CD14-positive monocyte (primary cell): Measurements from ENCODE around the gene TFPI.

DNA sequence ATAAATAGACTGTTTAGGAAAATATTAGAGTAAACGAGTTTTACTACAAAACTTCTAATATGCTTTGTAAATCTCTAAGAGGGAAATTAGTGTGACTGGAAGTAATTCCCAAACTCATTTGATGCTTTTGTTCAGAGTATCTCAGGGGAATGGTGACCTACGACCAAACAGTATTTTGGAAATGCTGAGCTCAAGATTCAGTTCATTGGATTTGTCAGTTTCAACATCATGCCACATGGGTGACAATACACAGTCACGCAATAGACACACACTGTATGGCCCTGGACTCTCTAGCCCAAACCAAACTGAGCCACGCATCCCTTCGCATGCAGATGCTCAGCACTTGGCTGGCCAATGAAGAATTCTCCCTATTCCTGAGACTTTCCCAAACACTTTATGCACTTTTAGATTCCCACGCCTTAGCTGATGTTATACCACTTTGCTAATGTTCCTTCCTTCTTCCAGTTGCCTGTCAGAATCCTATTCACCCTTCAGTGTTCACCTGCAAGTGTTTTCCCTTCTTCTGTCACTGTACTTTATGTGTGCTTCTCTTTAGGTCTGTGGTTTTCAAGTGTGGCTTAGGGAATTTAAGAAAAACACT is 10.0 kb downstream of the PDE1A start:
- CAGE, long polyA plus RNA: no peak

- CAGE, long polyA plus RNA: no peak
Measured at GRCh38 chr2:182973923-182974911, 64.0 kb downstream of the NCKAP1 start.

GRCh38 chr2:183078114-183078568 is 406 bp upstream of the DUSP19 start:
- CAGE, long polyA plus RNA: no peak

- CAGE, long polyA plus RNA: no peak
Measured at GRCh38 chr2:184425489-184425813, 172.9 kb upstream of the ZNF804A start.

DNA sequence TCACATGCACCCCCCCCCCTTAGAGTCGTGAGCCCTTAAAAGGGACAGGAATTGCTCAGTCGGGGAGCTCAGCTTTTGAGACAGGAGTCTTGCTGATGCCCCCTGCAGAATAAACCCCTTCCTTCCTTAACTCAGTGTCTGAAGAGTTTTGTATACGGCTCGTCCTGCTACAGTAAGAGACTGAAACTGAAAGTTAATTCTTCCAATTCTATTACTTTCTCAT is 167.2 kb downstream of the ZNF804A start:
- CAGE, long polyA plus RNA: no peak

DNA sequence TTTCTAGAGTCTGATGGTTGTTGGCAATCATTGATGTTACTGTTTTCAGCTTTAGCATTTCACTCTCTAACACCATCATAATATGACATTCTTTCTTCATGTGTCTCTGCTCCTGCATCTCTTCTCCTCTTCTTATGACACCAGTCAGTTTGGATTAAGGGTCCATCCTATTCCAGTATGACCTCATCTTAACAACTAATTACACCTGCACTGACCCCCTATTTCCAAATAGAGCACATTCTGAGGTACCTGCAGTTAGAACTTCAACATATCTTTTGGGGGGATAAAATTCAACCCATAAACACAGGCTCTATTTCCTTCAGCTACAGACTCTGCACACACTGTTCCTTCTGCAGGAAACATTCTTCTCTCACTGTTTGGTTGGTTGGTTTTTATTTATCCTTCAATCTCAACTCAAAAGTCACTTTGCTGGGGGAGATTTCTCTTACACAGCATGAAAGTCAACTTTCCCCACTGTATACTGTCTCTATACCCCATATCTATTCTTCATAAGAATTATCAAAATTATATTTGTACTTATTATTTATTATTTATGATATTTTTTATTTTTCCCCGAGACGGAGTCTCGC is 305.6 kb upstream of the ZC3H15 start:
- CAGE, long polyA plus RNA: no peak

DNA sequence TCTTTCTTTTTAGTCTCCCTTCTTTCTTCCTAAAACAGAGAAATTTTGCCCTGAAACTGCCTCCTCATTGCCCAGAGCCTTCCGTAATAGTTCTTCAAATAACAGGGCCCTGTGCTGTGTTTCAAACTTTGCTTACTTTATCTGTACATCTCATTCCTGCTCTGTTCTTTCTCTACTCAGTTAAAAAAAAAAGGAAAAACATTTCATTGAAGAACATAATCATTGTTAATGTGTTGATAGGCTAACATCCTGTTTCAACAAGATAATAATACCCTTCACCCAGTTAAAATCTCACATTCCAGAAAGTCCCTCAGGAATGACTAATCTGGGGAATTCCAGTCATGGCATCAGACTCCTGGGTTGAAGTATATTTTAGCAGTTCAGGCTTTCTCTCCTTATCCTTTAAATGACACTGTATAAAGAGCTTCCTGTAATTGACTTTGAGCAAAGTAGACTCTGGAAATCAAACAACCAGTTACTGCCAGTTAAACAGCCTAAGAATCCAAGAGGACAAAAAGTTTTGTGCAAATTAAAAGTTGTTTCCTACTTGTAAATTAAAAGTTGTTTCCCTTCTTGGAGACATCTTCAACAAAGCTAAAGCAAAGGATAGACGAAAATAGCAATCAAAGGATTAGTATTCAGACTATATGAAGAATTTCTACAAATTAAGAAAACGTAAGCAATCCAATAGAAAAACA is 45.5 kb upstream of the ITGAV start:
- CAGE, long polyA plus RNA: no peak

DNA sequence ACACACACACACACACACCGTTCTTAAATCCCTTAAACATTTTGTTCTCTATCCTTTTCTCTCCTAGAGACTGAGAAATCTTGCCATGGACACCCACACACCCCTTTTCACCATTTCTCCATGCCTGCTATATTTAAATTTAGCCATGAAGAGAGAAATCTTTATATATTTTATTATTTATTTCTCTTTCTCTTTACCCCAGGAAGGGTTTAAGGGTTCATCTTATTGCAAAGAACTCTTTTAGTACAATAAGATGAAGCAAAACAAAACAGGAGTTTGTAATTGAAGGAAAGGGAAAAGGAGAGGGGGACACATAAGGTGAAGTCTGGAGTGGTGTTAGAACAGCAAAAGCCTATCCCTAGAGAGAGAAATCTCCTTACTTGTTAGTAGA is 912 bp downstream of the FAM171B start:
- CAGE, long polyA plus RNA: no peak

DNA sequence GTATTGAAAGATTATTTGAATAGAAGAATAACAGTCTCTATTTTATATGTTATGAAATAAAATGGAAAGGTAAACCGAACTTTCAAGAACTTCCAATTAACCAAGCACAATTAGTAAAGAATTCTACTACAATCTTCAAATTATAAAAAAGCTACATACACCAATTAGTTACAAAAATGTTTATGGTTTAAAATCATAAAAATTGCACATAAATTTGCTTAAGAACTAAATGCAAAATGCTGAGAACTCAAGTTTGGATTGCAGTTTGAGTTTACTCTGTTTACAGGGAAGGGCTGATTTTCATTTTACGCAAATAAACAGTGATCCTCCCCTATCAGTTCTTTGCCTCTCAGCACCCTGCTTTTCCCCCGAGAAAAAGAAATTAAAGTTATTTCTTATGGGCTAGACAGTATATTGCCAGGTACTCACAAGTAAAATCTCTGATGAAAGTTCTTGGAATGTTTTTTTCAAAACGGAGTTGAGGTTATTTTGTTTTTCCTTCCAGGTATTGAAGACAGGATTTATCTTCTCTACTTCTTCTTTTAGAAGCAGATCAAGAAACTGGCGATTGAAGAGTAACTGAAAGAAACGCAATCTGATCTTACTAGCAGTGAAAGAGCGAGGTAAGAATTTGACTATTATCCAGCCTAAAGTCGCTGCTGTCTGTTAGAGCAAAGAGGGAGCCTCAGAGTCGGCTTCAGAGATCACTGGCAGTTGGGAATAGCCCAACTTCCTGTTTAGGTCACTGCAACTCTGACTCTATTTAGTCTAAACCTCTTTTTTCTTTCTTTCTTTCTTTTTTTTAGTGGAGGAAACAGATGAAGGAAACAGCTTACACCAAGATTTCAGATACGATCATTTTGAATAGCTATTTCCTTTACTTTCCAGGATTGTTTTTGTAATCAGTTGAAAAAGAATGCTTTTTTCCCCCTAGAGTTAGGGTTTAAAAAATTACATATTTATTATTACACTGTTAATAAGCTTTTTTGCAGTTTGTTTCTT is at the start of gene TFPI:
TSS of gene TFPI (minus strand) at position 665 of the 1,002 bp plus-strand sequence.
- CAGE, long polyA plus RNA: no peak

GRCh38 chr2:188303044-188304035 is 11.7 kb downstream of the GULP1 start:
- CAGE, long polyA plus RNA: no peak

DNA sequence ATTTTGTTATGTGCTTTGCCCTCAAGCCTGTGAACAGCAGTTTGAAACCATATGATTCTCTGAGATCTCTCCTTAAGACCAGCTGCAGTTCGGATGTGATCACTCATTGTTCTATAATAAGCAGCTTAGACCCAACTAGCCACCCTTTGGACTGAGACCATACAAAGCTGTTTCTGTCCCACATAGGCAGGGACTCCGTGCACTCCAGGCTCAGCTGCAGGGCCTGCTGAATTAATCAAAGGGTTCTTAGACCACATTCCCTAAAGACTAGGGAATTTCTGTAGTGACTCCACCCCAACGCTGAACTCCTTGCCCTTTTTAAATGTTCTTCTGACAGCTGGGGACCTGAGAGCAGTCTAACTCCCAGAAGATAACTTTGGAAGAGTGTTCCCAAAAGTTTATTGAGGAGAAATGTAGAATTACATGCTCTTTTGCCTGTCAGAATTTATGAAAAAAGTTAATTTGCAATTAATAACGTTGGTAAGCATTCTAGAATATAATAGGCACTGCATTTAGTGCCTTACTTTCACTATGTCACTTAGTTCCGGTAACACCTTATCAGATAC is 42.2 kb downstream of the GULP1 start:
- CAGE, long polyA plus RNA: no peak

DNA sequence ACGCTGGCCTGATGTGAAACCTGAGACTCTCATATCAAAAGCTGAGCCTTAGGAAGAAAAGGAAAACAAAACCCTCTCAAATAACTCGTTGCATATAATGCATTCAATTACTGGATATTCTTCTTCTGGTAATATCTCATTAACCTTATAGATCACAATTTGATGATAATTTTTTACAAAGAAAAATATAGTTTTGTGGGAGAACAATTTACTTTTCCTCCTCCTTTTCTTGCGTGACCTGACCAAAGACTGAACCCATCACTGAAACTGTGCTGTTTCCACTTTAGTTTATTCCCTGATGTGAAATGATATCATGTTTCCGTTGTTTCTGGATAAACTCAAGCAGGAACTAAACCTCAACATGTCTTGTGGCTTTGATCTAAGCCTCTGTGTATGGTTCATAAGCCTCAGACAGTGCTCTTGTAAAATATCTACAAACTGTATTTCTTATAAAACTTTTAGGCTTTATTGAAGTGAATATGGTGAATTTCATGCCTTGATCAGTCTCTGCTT is 332.5 kb downstream of the GULP1 start:
- CAGE, long polyA plus RNA: no peak

DNA sequence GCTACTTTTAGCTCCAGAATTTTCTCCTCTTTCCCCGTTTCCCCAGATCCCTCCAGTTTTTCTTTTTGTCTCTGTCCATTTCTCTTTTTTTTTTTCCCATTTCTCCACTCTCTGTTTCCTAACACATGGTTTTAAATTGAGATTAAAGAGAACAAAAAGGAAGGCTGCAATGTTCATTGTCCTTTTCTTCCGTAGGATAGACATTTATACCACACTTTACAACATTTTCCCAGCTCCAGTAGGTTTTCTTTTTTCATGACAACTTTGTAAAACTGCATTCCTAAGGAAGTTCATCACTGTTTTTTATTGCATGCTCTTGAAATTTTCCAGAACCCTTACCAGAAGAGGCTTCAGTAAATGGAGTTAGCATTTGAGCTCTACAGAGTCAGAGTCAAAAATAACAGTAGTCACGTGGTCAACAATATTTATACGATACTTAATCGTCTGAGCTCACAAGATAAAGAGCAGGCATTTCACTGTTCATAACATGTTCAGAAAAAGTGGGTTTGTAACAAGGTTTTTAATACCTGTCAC is 187.3 kb upstream of the COL3A1 start:
- CAGE, long polyA plus RNA: no peak

GRCh38 chr2:188978019-188979195 is 4.2 kb downstream of the COL3A1 start:
- CAGE, long polyA plus RNA: no peak

- CAGE, long polyA plus RNA: no peak
Measured at GRCh38 chr2:188979634-188980145, 5.5 kb downstream of the COL3A1 start.

- CAGE, long polyA plus RNA: no peak
Measured at GRCh38 chr2:188986881-188987249, 12.7 kb downstream of the COL3A1 start.

DNA sequence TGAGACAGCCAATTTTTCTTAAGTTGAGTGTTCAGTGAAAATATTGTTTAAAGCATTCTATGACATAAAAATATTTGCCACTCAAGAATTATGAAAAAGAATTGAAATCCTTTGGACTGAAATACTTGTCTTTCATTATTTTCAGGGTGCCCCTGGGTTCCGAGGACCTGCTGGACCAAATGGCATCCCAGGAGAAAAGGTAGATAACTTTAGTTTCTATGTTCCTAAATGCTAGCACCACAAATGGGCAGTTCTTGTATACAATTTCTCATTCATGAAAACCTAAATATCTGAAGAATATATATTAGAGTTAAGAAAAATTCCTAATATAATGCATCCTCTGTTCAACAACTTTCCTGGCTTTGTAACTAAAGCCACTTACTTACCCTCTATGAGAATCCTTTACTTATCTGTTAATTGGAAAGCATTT is 20.7 kb downstream of the COL3A1 start:
- CAGE, long polyA plus RNA: no peak

- CAGE, long polyA plus RNA: no peak
Measured at GRCh38 chr2:189286076-189286649, 106.6 kb upstream of the COL5A2 start.

- CAGE, long polyA plus RNA: no peak
Measured at GRCh38 chr2:189347354-189347955, 93.8 kb upstream of the WDR75 start.

- CAGE, long polyA plus RNA: no peak
Measured at GRCh38 chr2:189629095-189629618, 32.1 kb upstream of the ASDURF start.